Temporal lobe (tissue), 2 donors: ENCODE measurements around the genes ZNF282, ZNF746, ACTR3C and GIMAP8.

GRCh38 chr7:149126536-149126784 is 336 bp upstream of the ZNF425 start:
- RAMPAGE, long total RNA, result no peak

DNA sequence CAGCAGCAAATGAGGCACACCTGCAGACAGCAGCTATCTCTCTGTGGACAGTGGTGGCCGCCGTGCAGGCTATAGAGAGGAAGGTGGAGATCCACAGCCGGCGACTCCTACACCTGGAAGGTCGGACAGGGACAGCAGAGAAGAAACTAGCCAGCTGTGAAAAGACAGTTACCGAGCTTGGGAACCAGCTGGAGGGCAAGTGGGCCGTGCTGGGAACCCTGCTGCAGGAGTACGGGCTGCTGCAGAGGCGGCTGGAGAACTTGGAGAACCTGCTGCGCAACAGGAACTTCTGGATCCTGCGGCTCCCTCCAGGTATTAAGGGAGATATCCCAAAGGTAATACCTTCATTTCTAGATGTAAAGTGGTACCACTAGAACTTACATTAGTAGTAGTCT is 6.8 kb downstream of the ZNF398 start:
- RAMPAGE, long total RNA, result no peak

GRCh38 chr7:149181713-149182691 is 13.3 kb upstream of the ZNF282 start:
- RAMPAGE, long total RNA, result no peak

DNA sequence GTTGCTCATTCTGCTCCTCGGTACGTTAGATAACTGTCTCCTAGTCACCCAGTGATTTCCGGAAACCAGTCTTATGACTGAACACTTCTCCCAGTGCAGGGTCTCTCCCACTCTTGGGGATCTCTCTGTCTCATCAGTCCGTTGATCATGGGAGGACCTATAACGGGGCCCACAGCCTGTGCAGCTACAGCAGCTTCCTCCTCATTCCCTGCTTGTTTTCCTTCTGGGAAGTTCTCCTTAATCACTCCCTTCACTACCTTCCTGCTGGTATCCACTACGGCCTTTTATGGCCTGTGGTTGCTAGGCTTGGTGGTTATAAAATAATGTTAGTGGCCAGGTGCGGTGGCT is 3.6 kb upstream of the ZNF282 start:
- RAMPAGE, long total RNA, result no peak

GRCh38 chr7:149195067-149196225 is at the start of gene ZNF282:
Gene ZNF282 (plus strand): TSS chr7:149195546.
- RAMPAGE, long total RNA, result no peak

- RAMPAGE, long total RNA, result no peak
Observed at GRCh38 chr7:149473738-149474109, 12.9 kb upstream of the ZNF777 start.

- RAMPAGE, long total RNA, result no peak
Observed at GRCh38 chr7:149493965-149494786, 3.4 kb downstream of the ZNF746 start.

DNA sequence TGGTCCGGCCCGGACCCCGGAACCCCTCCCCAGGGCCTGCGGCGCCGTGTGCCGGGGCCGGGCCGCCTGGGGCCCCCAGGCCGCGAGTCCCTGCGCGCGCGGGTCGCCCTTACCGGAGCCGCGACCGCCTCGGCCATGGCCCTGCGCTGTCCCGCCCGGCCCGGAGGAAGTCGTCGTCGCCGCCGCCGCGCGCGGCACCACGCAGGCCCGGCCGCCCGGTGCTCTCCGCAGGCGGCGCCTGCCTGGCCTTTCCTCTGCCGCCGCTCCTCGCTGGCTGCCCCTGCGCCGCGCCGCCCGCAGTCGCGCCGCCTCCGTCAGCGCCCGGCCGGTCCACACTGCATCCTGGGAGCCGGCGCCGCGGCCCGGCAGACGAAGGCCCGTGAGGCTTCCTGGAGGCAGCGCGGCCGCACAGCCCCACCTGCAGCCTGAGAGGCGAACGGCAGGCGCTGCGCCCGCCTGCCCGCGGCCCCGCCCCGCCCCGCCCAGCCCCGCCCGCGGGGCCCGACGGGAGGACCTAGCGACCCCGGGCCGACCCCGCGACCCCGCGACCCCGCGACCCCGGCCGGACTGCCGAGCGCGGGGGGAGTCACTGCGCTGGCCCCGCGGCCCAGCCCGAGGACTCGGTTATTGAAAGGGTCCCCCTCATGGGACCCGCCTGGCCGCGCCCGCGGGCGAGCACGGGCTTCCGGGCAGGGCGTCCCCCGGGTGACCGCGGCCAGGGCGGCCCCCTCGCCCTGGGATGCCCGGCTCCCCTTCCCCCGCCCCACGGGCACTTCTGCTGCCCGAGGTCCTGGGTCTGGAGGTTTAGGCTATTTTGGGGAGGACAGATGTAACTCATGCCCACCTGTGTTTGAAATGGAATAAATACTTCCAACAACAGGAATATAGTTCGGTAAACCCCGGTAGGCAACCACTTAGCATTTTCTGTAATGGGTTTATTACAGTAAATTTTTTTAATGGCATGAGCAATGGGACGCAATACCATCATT is at the start of gene ZNF746:
Gene ZNF746 (minus strand): TSS at position 410 of the 989 bp plus-strand sequence.
- RAMPAGE, long total RNA, result no peak

GRCh38 chr7:149605956-149607020 is 108.5 kb upstream of the KRBA1 start:
- RAMPAGE, long total RNA, result no peak

DNA sequence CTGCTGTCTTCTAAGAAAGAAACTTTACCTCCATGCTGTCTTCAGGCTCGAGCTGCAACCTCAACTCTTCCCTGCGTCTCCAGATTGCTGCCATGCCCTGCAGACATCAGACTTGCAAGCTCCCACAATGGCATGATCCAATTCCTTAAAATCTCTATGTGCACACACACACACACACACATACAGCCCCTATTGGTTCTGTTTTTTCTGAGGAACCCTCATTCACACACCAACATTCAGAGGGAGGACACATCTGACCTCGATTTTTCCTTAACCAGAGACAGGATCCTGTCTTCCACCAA is 102.6 kb upstream of the KRBA1 start:
- RAMPAGE, long total RNA, result no peak

- RAMPAGE, long total RNA, result no peak
Observed at GRCh38 chr7:149691120-149691451, 23.7 kb upstream of the KRBA1 start.

- RAMPAGE, long total RNA, result no peak
Observed at GRCh38 chr7:149720432-149721200, 5.9 kb downstream of the KRBA1 start.

- RAMPAGE, long total RNA, result no peak
Observed at GRCh38 chr7:149723142-149724044, 8.6 kb downstream of the KRBA1 start.

DNA sequence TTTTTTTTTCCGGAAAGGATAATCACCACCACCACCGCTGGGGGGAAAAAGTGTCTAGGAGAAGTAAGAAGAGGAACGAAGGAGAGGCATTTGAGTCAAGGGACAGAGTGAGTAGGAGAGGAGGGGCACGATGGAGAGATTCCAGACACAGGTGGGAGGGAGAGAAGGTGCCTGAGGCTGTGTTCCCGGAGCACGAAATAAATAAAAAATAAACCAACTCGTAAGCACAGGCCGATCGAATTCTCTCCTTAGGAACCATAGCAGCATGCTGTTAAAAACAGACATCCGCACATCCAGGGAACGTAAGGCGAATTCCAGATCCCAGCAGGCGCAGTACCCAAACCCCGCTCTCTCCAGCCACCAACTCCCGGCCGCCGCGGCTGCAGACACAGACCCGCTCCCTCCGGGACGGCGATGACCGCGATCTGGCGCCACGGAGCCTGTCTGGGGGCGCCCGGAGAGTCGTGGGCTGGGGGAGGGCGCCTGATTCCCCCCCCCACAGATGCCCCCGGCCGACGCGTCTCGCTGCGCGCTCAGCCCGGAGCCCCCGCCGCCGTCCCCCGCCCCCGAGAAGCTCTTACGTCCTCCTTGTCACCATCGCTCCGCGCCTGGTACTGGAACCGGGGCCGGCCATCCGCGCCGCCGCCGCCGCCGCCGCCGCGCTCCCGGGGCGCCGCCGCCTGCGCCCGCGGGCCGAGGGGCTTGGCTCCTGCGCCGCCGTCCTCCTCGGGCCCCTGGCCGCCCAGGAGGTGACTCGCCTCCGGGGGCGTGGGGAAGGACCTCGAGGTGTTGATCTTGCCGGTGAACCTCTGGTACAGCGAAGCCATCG is 173.5 kb downstream of the ATP6V0E2 start:
- RAMPAGE, long total RNA, result no peak

DNA sequence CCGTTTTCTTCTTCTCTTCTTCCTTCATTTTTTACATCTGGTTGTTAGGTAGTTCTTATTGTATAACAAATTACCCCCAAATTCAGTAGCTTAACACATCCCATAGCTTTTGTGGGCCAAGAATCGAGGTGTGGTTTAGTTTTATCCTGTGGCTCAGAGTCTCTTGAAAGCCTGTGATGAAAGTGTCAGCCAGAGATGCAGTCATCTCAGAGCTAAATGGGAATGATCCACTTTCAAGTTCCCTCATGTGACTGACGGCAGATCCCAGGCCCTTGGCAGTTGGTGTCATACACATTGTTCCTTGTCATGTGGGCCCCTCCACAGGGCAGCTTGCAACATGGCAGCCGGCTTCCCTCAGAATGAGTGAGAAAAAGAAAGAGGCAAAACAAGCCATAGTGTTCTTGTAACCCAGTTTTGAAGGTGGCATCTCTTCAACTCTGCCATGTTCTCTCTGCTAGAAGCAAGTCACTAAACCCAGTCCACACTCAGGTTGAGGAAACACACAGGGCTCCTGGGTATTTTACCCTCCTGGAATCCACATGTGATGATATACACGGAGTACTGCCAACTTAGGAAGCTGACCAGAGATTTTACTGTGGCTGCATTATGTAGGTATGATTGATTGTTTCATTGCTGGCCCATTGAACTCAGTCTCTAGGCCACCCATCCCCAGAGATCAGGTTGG is 153.1 kb upstream of the LRRC61 start:
- RAMPAGE, long total RNA, result no peak

GRCh38 chr7:150322988-150324029 is at the start of gene ACTR3C:
Gene ACTR3C (minus strand): TSS chr7:150323545.
- RAMPAGE, long total RNA, result no peak

DNA sequence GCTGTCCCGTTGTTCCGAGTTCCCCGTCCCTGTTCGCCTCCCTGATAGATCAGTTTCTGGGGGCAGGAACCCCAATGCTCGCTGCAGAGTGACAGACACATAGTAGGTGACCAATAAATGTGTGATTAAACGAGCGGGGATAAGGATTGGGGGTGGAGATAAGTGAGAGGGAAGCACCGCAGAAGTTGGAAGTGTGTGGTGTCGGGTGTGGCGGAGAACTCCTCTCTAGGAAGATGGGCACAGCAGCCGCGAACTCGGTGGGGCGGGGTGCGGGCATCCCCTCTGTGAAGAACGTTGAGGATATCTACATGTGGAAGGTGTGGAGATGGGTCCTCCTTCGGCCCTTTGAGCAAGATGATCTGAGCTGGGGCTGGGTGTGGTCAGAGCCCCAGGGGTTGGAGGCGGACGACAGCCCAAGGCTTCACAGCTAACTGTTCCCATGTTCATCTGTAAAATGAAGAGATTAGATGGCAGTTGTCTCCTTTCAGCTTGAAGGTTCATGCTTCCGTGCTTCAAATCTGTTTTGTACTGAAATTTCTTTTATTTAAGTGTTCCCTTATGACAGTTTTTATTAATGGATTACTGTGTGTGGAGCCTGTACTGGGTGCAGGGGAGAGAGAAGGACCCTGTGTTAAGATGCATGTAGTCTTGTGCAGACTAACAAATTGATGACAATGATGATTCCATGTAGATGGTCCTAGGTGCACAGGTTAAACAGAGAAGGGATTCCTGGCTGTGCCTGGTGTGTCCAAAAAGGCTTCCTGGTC is 795 bp downstream of the ZNF775 start:
- RAMPAGE, long total RNA, result no peak

- RAMPAGE, long total RNA, result no peak
Observed at GRCh38 chr7:150450124-150451176, at the start of gene GIMAP8. Gene GIMAP8 (plus strand): TSS chr7:150450630.

GRCh38 chr7:150451859-150452589 is 1.6 kb downstream of the GIMAP8 start:
- RAMPAGE, long total RNA, result no peak

DNA sequence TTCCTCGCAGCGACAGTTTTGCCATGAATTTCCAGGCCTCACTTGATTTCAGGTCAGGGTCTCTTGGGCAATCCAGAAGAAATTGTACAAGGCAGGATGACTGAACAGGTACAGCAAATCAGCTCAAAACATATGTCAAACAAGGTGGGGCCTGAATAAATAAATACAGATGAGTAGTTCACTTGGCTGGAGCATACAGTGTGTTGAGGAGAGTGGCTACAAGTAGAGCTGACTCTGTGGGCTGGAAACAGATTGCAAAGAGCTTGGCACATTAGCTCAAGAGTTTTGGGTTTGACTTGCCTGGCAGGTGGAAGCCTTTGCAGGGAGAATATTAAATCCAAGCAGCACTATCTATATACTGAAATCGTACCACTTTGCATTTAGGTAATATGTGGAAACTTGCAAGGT is 15.0 kb downstream of the GIMAP8 start:
- RAMPAGE, long total RNA, result no peak